ENCODE results near the gene PLXNA2.

DNA sequence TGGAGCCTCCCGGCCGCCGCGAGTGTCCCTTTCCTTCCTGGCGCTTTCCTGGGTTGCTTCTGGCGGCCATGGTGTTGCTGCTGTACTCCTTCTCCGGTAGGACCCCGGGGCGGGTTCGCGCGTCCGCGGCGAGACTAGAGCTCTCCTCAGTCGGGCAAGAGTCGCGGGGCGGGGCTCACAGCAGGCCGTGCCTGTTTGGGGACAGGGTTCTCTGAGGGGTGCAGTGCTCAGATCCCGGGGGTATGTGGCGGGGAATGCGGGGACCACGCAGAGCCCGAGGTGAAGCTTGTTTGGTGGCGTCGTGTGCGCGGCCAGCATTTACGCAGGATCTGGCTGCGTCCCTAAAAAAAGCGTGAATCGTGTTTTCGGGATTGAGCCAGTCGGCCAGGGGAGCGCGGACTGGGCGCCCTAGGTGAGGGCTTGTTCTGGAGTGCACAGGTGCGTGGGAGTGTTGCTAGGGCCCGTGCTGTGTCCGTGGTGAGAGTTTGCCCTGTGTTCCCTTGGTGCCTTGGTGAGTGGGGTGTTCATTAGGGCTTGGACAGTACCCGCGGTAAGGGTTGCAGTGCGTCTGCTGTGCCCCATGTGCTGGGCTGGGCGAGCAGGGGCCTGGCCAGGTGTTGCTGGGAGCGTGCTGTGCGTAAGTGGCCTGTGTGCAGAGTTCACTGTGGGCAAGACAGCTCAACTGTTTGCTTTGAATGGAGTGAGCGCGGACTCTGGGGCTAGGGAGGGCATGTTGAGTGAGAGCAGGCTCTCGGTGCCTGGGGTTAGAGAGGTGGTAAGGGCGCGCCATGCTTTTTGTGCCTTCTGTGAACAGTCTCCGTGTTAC is 573 bp downstream of the CD46 start:
- PRO-cap = no peak

GRCh38 chr1:207755953-207756695 is 4.3 kb downstream of the CD46 start:
- PRO-cap = no peak

- PRO-cap = no peak
Measured at GRCh38 chr1:207794063-207795004, 42.5 kb downstream of the CD46 start.

DNA sequence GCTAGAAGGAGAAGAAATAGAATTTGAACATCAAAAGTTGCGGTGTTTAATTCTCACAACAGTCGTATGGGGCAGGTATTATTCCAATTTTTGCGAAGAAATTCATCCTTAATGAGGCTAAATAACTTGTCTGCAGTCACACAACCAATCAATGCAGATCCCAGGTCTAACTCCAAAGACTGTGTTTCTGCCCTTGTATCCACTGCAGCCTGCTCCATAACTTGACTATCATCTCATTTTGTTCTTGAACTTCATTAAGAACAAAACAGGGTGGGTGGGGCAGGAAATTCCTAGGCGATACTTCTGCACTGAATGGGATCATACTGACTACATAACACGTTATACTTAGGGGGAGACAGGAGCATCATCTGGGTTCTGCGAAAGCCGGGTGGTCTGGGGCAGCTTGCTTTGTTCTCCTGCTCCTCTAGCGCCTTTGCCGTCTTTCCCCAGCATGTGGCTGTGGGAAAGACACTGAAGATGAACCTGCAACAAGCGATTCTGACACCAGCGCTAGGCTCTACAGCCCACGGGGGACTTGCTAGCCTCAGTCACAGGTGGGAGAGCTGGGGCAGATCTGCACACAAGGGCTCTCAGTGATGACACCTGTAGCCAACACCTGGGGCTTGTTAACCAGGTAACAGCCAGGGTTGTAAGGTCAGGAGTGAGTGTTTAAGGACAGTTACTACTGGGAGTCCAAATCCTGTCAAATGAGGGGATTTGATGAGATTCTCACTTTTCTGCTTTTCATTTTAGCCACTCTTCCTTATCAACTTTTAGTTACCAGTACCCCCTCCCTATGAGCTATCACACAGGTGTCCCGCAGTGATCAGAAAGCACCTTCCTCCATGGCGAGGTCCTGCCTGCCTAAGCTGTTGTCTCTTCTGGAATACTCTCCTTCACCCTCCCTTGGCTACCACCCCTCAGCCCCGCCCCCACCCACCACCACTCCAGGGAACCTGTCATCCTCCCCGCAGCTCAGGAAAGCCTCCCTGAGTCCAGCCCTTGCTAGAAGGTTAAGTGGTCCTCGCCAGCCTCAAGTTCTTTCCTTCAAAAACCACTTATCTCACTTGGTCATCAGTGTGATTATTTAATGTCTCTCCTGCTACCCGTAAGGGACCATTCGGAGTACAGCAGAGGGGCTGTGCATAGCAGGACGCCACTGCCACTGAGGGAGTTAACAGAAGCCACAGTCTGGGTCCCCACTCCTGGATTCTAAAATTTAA is 52.0 kb downstream of the CD46 start:
- PRO-cap = no peak

DNA sequence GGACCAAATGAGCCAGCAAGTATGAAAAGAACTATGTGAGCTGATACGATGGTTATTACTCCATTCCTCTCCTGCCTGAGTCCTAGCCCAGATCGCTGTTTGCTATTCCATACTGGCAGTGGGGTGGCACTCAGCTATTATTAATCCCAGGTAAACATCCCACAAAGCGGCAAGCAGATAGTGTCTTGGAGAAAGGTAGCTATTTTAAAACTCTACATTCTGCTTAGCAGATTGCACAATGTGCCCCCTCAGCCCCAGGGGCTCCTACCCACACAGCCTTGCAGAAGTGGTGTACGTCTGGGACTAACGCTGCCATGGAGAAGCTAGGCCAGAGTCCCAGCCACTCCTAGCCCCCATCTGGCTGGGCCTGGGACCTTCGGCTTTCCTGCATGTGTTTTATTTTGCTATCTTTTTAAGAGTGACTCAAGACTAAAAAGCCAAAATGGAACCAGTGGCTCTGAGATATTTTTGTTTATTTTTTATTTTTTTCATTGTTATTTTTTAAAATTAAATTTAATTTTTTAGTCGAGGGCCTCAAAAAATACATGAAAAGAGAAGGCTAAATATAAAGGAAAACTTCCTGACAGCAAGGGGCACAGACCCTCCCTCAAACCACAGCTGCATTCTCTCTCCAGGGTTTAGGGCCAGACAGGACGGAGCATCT is 59.1 kb downstream of the CD46 start:
- PRO-cap = no peak

- PRO-cap = no peak
Measured at GRCh38 chr1:207813486-207814515, 61.9 kb downstream of the CD46 start.

GRCh38 chr1:207819797-207820195 is 67.9 kb downstream of the CD46 start:
- PRO-cap = no peak

- PRO-cap = no peak
Measured at GRCh38 chr1:207826291-207827392, 74.8 kb downstream of the CD46 start.

- PRO-cap = no peak
Measured at GRCh38 chr1:207831818-207832345, 79.0 kb downstream of the CD34 start.

DNA sequence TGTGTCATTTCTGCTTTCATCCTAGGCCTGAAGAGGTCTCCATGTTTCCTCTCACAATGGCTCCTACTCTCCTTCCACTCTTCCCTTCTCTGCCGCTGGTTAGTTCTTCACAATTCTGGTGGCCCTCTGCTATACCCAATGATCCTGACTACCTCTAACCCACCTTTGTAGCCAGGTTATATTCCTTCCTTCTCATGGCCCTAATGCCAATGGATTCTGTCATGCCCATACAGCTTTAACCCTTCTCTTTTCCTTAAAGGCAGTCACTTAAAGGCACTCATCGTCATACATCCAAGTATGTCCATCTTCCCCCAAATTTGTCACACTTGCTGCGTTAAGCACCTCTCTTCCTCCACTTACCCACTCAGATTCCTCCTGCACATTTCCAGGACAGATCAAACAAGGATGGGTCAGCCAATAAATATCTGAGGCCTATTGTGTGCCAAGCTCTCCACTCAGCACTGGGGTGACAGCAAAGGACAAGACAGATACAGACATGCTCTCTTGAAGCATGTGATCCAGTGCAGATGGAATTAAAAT is 47.8 kb downstream of the CD34 start:
- PRO-cap = no peak

- PRO-cap = no peak
Measured at GRCh38 chr1:207919738-207920330, 8.9 kb upstream of the CD34 start.

DNA sequence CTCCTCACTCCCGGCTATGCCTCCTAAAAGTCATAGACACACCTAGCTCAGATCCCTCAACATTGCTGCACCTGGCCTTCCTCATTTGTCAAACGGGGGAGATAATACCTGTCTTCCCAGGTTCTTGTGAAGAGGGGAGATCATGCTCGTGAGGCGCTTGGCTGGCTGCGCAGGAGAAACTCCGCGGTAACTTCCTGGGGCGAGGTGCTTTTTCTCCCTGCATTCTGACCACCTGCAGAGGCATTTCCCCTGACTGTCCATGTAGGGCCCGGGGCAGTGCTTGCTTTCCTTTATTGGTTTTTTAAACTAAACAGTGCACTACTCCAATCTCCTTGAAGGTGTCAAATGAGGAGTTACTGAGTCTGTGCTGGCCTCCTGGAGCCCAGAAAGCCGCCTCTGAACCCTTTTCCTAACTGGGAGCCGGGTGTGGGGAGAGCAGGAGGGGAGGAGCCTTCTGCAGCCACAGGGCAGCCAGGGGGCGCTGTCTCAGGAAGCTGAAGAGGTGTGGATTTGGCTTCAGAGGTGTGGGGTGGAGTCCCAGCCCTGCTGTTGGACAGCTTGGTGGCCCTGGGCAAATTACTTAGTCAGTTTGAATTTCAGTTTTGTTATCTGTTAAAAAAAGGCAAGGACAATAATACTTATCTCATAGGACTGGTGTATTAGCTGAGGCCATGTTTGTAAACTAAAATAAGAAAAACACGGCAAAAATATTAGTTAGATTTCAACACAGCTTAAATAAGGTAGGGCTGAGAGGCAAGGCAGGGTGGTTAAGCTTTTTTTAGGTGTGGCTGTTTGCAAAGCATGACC is 112.1 kb downstream of the PLXNA2 start:
- PRO-cap = no peak

GRCh38 chr1:208150620-208151150 is 93.5 kb downstream of the PLXNA2 start:
- PRO-cap = no peak

- PRO-cap = no peak
Measured at GRCh38 chr1:208165524-208166193, 78.5 kb downstream of the PLXNA2 start.

DNA sequence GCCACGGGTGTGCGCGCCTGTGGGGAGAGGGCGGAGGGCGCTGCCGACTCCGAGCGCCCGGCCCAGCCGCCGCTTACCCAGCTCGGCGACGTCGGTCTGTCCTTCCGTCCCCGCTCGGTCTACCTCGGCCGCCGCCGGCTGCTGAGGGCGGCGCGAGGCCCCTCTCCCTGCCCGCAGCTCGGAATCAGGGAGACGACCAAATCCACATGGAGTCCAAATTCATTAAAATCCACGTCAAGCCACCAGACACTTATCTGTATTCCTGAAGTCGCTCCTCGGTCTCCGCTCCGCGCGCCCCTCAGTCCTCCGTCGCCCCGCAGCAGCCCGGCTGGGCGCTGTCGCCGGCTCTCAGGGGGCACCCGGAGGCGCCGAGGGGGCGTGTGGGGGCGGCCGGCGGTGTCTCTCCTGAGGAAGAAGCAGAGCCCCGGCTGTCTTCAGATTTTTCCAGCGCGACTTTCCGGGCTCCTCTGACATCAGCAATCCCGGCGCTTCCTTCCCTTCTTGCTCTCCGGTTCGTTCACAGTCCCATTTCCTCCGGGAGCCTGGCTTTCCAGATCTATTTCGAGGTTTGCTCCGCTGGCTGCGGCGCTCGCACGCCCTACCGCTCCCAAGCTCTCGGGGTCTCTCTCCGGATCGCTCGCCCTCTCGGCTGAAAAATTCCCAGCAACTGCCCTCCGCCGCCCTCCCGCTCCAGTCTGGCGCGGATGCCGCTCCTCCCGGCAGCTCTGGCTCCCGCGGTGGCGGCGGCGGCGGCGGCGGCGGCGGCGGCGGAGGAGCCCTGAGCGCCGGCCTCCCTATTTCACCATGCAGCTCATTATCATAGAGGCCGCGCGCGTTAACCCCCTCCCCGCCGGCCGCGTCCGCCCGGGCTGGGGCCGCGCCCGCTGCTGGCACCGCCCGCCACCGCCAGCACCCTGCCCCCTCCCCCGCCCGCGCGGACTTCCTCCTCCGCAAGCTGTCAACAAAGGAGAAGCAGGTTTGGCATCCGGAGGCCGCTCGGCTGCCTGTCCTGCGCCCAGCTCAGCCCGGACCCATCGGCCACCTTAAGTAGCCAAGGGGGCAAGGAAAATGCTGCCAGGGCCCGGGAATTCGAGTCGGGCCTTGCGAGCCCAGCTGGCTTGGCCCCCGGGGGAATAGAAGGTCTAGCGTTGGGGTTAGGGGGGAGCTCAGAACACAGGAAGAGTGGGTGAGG is at the start of gene PLXNA2:
TSS of gene PLXNA2 (minus strand) at position 819 of the 1,192 bp plus-strand sequence.
- PRO-cap = bidirectional peak, plus-strand start at position 560 of the sequence, minus-strand start at position 407 of the sequence; bidirectional peak, plus-strand start at position 746 of the sequence, minus-strand start at position 739 of the sequence

GRCh38 chr1:208988728-208989173 is 594.8 kb upstream of the CAMK1G start:
- PRO-cap = no peak

DNA sequence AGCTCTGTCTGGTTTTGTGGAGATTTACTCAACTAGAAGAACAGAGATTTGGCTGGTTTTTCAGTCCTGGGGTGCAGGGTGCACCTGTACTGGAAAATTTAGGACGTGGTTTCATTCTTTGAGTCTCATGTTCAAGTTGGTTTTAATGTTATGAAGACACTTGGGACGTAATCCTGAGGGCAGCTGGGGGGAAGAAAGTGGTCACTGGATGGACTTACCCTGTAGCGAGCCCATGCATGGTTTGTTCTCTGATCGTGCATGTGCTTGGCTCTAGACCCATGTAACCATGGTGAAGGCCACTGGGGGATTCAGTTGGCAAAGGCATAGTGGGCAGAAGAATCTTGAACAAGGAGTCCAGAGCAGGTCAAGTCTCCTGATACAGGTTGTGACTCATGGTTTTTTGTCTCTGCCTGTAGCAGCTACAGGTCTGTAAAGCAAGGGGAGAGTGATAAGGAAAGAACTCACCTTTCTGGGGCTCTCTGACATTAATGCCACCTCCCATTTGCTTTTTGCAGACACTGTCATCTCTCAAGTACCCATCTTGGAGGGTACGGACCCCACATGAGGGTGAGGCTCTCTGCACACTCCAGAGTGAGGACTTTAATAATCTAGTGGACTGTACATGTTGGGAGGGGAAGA is 153.5 kb upstream of the CAMK1G start:
- PRO-cap = no peak

DNA sequence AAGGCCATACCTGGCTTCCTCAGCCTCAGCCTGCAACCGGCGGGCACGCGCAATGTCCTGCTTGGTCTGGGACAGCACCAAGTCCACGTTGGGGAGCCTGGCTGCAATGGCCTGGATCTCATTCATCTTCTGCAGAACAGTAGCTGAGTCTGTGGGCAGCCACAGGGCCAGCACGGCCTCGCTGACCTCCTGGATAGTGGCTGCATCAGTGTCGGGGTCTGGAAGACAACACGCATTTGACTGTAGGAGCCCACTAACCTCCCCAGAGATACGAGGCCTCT is 33.8 kb downstream of the LAMB3 start:
- PRO-cap = no peak

DNA sequence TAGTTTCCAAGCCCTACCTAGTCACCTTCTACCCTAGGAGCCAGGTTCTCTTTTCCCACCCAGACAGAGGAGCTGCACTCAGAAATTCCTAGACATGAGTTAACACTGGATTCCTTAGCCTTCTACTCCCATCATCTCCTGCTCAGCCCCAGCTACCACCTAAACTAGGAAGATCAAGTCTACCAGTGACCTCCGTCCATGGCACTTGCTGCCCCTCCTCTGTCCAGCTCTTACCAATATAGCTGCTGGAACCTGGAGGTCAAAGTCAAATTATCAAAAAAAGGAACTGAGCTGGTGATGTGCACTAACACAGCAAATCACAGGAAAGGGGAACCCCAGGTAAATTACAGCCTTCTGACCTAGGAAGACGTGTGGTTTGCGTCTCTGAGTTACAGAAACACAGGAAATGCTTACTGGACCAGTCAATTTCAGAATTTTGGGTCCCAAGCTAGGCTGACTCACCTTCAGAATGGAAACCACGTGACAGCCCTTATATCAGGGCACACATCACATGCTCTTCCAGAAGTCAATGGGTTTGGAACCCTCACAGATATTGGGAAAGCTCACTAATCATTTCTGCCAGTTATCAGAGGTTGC is 2.1 kb upstream of the G0S2 start:
- PRO-cap = no peak

GRCh38 chr1:209719933-209720965 is 15.6 kb downstream of the HSD11B1 start:
- PRO-cap = no peak